ENCODE measurements around the genes KRTAP5-7, KRTAP5-11, IL18BP and TOMT.

- RAMPAGE, long total RNA = no peak
- RRBS = no CpG with 5 or more reads among the region's 10 CpGs
These were observed 30.0 kb upstream of the SHANK2 start for GRCh38 chr11:71282351-71282887.

DNA sequence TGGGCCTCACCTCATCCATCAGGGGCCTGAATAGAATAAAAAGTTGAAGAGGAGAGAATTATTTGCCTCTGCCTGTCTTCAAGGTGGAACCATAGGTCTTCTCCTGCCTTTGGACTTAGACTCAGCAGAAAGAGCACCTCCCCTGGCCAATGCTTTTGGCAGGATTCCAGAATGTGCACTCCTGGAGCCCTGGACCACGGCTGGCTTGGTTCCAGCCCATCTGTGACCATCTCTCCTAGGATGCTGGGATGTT is 32.1 kb upstream of the SHANK2 start:
- RAMPAGE, long total RNA = no peak
- RRBS = no CpG with 5 or more reads among the region's 1 CpG

DNA sequence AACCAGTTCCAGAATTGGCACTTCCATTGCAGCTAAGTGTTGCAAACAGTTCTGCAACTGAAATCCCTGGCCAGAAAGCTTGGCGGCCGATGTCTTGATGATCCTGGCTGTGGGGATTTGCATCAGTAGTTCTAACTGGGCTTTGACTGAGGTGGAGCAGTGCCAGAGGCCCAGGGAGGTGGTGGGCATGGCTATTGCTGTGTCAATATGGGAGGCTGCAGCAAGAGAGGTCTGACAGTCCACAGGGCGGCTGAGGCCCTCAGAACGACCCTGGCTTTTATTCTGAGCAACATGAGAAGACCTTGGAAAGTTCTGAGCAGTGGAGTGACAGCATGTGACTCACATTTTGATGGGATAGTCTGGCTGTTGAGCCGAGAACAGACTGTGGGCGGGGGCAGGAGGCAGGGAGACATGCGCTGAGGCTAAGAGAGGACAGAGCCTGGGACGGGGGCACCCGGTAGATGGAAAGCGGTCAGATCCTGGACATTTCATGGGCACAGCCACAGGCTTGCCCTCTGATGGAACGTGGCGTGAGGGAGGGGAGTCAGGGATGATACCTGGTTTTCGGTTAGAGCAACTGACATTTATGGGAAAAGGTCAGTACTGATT is 19.1 kb downstream of the DHCR7 start:
- RAMPAGE, long total RNA = no peak
- RRBS = no CpG with 5 or more reads among the region's 13 CpGs

DNA sequence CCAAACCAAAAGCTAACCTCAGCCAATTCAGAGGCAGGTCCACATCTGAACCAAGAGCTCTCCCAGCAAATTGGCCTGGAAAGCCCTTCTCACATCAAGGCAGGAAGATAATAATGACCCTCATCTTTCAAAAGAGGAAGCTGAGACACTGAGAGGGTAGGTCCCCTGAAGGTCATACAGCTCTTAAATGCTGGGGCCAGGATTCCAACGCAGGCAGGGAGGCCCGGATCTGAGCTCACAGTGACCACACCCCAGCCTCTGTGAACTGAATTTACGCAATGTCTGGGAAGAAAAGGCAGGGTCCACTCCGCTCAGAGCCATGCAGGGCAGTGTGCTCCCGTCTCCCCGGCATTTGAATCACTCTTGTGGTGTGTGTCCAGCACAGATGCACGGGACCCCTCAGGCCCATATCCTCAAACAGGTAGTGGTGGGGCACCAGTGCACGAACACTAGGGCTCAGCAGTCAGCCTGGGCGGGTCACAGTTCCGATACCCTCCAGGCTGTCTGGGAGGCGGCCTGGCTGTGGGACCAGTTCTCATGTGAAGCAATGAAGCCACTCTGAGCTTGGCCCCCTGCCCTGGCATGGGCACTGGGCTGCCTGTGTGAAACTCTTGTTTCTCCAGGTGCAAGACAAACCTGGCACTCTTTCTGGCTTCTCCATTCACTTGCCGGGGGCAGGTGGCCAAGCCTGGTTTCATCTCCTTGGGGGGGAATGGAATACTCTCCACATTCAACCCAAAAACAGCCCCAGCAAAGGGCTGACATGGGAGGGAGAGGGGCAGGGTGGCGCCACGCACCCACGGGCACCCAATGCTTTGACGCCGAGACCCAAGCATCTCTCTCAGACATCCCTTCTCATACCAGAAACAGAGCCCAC is 14.5 kb downstream of the DHCR7 start:
- RAMPAGE, long total RNA = no peak
- RRBS = 55% methylated on average over 3 of the region's 17 CpGs

DNA sequence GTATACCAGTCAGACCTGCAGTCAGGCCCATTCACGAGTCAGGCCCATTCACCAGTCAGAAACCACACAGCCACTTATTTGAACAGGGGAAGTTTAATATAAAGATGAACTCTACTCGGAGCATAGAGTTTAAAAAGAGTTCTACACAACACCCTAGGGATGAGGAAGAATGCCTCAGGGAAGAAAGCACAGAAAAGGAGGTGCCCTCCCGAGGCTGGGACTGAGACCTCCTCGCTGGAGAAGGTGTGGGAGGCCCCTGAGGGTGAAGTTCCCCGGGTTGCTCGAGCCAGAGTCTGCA is 13.9 kb downstream of the DHCR7 start:
- RAMPAGE, long total RNA = no peak
- RRBS = no CpG with 5 or more reads among the region's 6 CpGs

DNA sequence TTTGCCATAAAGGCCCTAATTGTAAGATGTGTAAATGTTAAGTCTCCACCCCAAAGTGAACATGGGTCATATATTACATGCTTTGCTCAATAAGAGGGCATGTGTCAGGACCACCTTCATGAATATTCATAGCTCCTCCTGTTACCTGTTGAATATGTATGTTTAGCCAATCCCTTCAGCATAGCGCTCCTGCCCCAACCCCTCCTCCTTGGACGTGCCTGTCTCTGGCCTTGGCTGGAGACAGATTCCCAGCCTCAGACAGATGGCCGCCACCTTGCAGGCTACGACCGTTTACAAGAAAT is 1.2 kb upstream of the NADSYN1 start:
- RAMPAGE, long total RNA = no peak
- RRBS = no CpG with 5 or more reads among the region's 5 CpGs

GRCh38 chr11:71465096-71465375 is 12.0 kb downstream of the NADSYN1 start:
- RAMPAGE, long total RNA = no peak
- RRBS = no CpG with 5 or more reads among the region's 2 CpGs

DNA sequence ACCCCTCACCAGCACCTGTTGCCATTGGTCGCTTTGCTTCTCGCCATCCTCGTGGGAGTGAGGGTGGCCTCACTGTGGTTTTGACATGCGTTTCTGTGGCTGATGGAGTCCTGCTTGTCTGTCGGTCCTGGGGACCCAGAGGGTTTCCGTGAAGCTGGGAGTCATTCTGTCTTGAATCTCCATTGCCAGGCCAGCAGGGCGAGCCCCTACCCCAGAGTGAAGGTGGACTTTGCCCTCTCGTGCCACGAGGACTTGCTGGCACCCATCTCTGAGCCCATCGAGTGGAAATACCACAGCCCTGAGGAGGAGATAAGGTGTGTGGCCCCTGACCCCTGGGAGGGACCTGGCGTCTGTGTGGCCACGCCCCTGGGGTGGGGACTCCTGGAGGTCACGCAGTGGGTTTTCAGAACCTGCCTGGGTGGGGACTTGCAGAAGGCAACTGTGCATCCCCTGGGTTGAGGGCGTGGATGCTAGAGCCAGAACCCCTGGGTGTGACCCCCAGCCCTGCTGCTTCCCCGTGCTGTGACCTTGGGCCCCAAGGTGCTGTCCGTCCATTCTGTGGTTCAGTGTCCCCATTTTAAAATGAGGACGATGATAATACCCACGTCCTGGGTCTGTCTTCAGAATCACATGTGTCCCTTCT is 27.7 kb downstream of the NADSYN1 start:
- RAMPAGE, long total RNA = no peak
- RRBS = no CpG with 5 or more reads among the region's 18 CpGs

DNA sequence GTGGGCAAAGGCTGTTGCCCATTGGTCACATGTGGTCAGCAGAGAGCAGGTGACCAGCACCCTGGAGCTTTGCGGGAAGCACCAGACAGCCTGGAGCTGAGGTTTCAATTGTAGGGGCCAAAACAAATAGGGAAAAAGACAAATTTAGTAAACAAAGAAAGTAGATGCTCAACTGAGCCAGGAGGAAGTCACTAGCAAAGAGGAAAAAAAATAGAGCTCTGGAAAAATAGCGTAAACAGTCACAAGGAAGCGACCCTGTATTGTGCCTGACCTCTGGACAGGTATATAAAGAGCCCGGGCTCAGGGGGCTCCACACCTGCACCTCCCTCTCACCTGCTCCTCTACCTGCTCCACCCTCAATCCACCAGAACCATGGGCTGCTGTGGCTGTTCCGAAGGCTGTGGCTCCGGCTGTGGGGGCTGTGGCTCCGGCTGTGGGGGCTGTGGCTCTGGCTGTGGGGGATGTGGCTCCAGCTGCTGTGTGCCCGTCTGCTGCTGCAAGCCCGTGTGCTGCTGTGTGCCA is at the start of gene KRTAP5-7:
Gene KRTAP5-7 (plus strand): TSS at position 339 of the 522 bp plus-strand sequence.
- RAMPAGE, long total RNA = no peak
- RRBS = no CpG with 5 or more reads among the region's 9 CpGs

DNA sequence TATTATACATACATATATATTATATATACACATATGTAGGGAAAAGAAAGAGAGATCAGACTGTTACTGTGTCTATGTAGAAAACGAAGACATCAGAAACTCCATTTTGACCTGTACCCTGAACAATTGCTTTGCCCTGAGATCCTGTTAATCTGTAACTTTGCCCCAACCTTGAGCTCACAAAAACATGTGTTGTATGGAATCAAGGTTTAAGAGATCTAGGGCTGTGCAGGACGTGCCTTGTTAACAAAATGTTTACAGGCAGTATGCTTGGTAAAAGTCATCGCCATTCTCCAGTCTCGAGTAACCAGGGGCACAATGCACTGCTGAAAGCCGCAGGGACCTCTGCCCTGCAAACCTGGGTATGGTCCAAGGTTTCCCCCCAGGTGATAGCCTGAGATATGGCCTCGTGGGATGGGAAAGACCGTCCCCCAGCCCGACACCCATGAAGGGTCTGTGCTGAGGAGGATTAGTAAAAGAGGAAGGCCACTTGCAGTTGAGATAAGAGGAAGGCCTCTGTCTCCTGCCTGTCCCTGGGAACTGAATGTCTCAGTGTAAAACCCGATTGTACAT is 3.1 kb upstream of the KRTAP5-8 start:
- RAMPAGE, long total RNA = no peak
- RRBS = no CpG with 5 or more reads among the region's 9 CpGs

DNA sequence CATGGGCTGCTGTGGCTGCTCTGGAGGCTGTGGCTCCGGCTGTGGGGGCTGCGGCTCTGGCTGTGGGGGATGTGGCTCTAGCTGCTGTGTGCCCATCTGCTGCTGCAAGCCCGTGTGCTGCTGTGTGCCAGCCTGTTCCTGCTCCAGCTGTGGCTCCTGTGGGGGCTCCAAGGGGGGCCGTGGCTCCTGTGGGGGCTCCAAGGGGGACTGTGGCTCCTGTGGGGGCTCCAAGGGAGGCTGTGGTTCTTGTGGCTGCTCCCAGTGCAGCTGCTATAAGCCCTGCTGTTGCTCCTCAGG is 178 bp downstream of the KRTAP5-8 start:
- RAMPAGE, long total RNA = no peak
- RRBS = no CpG with 5 or more reads among the region's 4 CpGs

DNA sequence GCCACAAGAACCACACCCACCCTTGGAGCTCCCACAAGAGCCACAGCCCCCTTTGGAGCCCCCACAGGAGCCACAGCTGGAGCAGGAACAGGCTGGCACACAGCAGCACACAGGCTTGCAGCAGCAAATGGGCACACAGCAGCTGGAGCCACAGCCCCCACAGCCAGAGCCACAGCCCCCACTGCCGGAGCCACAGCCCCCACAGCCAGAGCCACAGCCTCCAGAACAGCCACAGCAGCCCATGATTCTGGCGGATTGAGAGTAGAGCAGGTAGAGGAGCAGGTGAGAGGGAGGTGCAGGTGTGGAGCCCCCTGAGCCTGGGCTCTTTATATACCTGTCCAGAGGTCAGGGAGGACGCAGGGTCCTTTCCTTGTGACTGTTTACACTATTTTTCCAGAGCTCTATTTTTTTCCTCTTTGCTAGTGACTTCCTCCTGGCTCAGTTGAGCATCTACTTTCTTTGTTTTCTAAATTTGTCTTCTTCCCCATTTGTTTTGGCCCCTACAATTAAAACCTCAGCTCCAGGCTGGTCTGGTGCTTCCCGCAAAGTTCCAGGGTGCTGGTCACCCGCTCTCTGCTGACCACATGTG is at the start of gene KRTAP5-11:
Gene KRTAP5-11 (minus strand): TSS at position 281 of the 589 bp plus-strand sequence.
- RAMPAGE, long total RNA = no peak
- RRBS = no CpG with 5 or more reads among the region's 5 CpGs

DNA sequence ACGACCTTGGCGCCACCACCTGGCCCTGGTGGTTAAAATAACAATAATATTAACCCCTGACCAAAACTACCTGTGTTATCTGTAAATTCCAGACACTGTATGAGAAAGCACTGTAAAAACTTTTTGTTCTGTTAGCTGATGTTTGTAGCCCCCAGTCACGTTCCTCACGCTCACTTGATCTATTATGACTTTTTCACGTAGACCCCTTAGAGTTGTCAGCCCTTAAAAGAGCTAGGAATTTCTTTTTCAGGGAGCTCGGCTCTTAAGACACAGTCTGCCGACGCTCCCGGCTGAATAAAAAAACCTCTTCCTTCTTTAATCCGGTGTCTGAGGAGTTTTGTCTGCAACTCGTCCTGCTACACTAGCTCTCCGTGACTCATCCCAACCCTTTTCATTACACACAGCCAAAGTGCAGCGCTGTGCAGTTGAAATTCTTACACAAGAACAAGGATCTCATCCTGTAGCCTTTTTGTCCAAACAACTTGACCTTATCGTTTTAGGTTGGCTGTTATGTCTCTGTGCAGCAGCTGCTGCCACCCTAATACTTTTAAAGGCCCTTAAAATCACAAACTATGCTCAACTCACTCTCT is 83.8 kb upstream of the DEFB108B start:
- RAMPAGE, long total RNA = no peak
- RRBS = no CpG with 5 or more reads among the region's 14 CpGs

- RAMPAGE, long total RNA = no peak
- RRBS = no CpG with 5 or more reads among the region's 10 CpGs
These were observed 32.7 kb upstream of the DEFB108B start for GRCh38 chr11:71800271-71800790.

DNA sequence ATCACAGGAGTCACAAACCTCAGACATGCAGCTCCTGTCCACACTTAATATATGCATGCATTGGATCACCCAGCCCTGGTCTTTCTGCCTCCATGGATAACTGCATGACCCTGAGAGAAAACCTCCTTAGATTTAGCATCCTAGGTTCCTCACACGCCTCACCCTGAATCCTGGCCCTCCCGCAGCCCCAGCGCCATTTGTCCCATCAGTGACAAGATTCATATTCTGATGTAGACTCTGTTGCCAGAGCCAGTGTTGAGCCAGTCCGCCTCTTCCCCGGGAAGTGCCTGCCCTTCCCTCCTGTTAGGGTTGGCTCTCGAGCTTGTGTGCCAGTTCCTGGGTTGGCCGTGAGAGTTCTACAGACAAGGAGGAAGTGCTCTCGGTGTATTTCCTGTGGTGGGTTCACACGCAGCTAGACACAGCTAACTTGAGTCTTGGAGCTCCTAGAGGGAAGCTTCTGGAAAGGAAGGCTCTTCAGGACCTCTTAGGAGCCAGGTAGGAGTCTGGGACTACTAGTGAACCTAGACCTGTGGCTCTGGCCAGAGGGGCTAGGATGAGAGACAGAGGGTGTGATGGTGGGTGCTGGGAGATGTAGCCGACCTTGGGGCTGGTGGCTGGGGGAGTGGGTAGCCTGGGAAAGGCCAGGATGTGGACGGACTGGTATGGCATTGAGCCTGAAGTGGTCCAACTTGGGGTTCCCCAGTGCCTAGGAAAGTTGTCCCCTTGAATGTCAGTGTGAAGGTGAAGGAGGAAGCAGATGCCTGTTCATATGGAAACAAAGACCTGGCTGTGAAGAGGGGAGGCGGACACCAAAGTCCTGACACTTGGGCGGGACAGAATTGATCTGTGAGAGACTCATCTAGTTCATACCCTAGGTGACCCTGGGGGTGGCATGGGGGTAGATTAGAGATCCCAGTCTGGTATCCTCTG is at the start of gene IL18BP:
Gene IL18BP (plus strand): TSS at position 385 of the 930 bp plus-strand sequence.
- RAMPAGE, long total RNA = no peak
- RRBS = no CpG with 5 or more reads among the region's 13 CpGs

GRCh38 chr11:72038831-72039679 is 40.3 kb downstream of the IL18BP start:
- RAMPAGE, long total RNA = no peak
- RRBS = no CpG with 5 or more reads among the region's 5 CpGs

DNA sequence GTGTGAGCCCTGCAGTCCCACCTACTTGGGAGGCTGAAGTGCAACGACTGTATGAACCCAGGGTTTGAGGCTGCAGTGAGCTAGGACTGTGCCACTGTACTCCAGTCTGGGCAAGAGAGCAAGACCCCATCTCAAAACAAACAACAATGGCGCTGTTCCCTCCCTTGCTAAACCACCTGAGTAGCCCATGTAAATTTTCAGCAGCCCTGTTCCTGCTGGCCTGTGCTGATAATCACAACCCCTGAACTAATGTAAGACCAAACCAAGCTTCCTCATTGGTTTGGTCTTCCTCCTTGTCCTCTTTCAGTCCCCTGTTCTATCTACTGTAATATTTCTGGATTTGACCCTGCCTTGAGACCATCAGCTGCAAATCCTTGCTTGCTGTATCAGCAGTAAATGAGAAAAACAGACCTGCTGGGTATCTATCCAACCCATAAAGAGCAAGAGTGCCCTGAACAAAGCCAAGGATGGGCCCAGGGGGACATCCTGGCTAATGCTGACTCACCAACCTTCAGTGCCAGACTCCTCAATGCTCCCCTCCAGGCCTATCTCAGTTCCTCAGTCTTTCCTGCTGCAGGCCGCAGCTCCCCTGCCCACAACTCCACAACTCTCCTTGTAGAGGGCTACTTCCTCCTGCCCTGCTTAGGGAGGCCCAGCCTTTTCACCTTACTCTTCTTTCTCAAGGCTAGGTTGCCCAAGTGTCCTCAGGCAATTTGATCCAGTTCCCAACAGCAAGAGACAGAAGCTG is 2.8 kb downstream of the LAMTOR1 start:
- RAMPAGE, long total RNA = no peak
- RRBS = no CpG with 5 or more reads among the region's 3 CpGs

GRCh38 chr11:72105564-72106193 is at the start of gene TOMT:
Gene TOMT, plus strand, starts transcription at chr11:72105924.
- RAMPAGE, long total RNA = no peak
- RRBS = 95% methylated on average over 6 of the region's 16 CpGs

DNA sequence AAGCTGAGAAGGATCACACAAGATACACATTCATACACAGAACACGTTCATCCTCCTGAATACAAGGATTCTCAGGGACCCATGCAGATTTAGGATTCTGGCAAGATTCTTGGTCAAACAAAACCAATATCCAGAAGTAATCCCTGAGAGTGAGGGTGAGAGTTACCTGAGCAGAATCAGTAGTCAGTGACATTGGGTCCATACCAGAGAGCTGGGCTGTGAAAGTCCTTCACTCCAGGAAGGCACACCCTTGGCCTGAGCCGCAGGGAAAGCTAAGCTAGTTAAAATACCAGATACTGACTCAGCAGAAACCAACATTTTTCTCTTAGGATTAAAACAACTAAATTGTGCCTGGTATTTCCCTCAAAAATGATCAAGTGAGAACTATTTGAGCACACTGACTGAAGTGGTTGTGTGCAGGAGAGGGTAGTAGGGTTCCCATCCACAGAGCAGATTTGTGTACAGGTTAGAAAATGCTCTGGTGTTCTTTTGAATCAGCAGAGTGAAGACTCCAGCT is 100.5 kb upstream of the CLPB start:
- RAMPAGE, long total RNA = no peak
- RRBS = no CpG with 5 or more reads among the region's 2 CpGs

GRCh38 chr11:72583866-72585188 is 89.9 kb downstream of the PDE2A start:
- RAMPAGE, long total RNA = no peak
- RRBS = 2% methylated on average over 39 of the region's 82 CpGs